Liver (tissue), 9 donors: ENCODE results near the gene THSD7B.

GRCh38 chr2:136384507-136384929 is 266.6 kb upstream of the CXCR4 start:
- PRO-cap, 5 experiments, result no peak in any of the 5 experiments
- RAMPAGE, long total RNA, 2 experiments, result no peak in any of the 2 experiments
- RRBS, result no CpG with 5 or more reads among the region's 2 CpGs

DNA sequence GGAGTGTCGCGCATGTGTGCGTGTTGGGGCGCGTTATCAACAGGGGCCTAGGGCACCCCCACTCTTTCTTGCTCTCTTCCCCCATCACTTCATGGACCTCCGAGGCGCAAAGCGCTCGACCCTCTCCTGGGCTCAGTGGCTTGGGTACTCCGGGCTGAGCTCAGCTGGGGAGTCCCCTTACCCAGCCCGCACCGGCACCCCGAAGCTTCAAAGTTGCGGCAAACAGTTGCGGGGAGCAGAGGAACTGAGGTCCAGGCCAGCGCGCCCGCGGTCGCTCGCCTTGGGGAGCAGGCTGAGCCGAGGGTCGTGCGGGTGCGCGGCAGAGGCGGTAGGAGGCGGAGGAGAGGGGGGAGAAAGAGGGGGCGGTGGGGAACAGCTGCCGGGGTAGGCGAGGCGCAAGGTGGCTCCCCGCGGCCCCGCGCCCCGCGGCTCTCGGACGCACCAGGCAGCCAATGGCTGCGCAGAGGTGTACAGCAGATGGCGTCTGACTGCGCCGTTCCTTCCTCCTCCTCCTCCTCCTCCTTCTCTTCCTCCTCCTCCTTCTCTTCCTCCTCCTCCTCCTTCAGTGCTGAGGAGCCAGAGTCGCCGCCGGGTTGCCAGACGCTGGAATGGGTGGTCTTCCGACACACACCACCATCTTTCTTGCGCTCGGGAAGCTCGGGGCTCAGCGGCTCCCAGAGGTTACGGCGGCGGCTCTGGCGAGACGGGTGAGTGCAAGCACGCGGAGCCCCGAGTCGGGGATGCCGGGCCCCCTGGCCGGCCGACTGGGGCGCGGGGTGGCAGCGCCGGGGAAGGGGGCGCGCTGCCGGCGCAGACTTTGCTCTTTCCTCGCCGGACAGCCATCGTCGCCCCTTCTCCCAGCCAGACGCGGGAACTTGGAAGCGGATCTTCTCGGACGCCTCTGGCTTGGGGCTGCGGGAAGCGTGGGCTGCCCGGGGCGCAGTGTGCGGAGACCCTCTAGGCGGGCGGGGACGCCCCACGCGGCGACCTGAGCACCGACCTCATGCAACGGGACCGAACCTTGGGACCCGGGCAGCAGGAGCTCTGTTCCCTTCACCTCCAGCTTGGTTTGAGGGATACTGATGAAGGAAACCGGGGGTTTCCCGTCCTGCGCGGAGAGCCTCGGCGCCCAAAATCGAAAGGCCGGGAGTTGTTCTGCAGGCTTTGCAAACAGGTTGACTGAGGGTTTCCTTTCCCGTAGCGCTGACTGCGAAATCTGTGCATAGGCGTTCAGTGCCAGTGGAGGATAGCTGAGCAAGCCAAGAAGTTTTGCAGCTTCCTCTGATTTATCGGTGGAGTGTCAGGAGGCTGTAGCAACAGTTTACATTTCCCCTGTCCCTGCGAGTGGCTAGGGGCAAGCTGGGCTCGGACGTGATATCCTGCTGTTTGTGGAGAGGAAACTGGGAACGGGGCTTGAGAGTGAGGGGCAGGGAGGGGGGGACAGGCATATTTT is at the start of gene THSD7B:
TSS of gene THSD7B (plus strand) at position 565 of the 1,453 bp plus-strand sequence.
- PRO-cap, 5 experiments, result peak in 1 of 5 experiments; most common plus-strand start position 565 of the sequence (in 1)
- RAMPAGE, long total RNA, 2 experiments, result no peak in any of the 2 experiments
- RRBS, result 4% methylated on average over 26 of the region's 114 CpGs

DNA sequence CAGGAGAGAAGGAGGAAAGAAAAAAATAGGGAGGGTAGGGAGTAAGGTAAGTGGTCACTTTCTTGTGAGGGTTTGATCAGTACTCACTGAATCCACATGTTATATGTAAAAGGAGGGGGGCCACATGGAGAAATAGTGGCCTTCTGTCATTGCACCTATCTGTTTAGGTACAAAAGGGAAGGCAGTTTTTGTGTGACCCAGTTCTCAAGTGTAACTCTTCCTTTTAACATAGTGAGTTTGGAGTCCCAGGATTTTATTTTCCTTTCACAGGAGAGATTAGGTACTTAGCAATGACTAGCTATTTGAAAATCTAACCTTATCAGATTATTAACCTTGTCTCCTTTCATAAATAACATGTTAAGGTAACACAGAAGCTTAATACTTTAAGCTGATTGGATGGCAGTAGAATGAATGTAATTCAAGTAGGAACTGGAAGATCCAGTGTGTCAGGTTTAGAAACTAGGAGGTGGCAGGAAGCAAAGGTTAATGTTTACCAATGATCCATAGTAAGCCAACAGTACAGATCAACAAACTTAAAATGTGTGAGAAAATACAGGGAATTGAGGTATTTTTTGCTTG is 11.1 kb downstream of the HNMT start:
- PRO-cap, 5 experiments, result no peak in any of the 5 experiments
- RAMPAGE, long total RNA, 2 experiments, result no peak in any of the 2 experiments

GRCh38 chr2:138274541-138274960 is 227.0 kb upstream of the SPOPL start:
- PRO-cap, 5 experiments, result no peak in any of the 5 experiments
- RAMPAGE, long total RNA, 2 experiments, result no peak in any of the 2 experiments
- RRBS, result no CpG with 5 or more reads among the region's 2 CpGs

DNA sequence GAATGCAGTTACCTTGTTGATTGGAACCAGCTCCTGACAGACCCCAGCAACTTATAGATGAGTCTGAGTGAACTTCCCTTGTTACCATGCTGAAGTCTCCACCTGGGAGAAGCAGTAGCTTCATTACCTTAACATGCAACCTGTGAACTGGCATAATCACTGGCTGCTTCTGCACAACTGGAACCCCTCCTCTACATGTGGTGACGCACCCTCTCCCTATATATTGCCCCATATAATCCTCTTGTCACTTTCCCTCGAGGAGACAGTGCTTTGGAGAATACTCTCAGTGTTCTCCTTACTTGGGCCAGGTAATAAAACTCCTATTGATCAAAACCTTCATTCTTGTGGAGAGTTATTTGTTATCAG is 226.2 kb upstream of the SPOPL start:
- PRO-cap, 5 experiments, result no peak in any of the 5 experiments
- RAMPAGE, long total RNA, 2 experiments, result no peak in any of the 2 experiments
- RRBS, result no CpG with 5 or more reads among the region's 2 CpGs

DNA sequence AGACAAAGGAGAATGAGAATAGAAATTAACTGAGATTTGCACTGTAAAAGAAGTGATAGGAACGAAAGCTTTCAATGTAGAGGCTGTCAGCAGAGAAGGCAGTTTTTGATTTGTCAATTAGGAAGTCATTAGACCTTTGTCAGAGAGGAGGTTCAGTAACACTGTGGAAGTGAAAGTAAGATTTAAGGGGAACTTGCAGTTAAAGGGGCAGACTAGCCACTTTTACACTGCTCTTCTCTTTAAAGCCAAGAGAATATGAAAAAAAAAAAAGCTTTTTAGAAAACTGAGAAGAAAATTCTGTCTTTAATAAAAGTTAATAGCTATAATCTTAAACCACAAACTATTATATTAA is 11.5 kb upstream of the KYNU start:
- PRO-cap, 5 experiments, result peak in 4 of 5 experiments; most common plus-strand start position 185 of the sequence (in 4); most common minus-strand start position 107 of the sequence (in 2)
- RAMPAGE, long total RNA, 2 experiments, result no peak in any of the 2 experiments
- RRBS, result no CpG with 5 or more reads among the region's 1 CpG

- PRO-cap, 5 experiments, result no peak in any of the 5 experiments
- RAMPAGE, long total RNA, 2 experiments, result no peak in any of the 2 experiments
- RRBS, result no CpG with 5 or more reads among the region's 16 CpGs
Measured at GRCh38 chr2:142930994-142931425, 53.5 kb downstream of the KYNU start.

DNA sequence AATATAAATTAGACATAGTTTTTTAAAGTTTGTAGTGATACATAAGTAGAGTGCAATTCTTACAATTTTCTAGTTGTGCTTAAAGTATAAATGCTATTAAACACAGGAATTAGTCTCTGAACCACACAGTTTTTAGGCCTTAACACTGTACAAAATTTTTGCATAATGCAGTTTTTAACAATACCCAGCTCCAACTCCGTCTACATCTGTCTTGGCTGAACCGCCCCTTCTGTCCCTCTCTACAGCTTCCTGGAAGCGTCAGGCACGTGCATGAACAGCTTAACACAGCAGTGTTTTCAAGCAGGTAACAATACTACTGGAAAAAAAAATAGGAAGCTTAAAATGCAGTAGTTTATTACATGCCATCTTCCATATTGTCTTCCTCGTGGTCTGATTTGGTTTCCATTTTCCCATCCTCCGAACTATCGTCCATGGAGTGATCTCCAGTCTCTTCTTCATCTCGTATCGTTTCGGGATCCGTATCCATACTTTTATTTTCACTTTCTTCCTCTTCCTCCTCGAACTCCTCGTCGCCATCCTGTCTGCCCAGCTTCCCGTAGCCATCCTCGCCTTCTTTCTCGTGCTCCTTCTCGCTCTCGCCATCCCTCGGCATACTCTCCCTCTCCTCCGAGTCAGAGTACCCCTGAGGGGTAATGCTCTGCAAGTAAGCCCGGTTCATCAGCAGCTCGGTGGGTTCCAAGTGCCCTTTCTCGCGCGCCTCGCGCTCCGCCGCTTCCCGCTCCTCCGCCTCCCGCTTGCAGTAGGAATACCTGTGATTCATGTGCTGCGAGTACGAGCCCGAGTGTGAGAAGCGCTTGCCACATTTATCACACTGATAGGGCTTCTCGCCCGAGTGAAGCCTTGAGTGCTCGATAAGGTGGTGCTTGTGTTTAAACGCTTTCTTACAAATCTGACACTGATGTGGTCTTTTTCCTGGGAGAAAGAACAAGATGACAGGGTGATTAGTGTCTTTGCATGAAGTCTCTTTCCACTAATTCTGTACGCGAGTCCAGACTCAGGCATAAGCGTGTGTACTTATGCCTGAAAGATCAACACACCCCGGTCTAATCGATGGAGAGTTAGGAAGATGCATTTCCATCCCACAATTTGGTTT is 57.1 kb upstream of the GTDC1 start:
- PRO-cap, 5 experiments, result no peak in any of the 5 experiments
- RAMPAGE, long total RNA, 2 experiments, result no peak in any of the 2 experiments
- RRBS, result no CpG with 5 or more reads among the region's 46 CpGs

DNA sequence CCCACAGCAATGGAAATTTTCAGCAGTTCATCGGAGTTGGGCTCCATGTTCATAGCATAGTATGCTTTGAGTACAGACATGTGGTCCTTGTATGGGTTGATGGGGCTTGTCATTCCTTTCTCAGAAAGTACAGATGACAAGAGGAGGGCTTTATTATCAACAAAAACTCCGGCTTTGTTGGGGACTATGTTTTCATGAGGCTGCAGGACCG is 66.7 kb upstream of the GTDC1 start:
- PRO-cap, 5 experiments, result no peak in any of the 5 experiments
- RAMPAGE, long total RNA, 2 experiments, result no peak in any of the 2 experiments
- RRBS, result no CpG with 5 or more reads among the region's 3 CpGs

GRCh38 chr2:144413901-144415325 is 82.1 kb upstream of the GTDC1 start:
- PRO-cap, 5 experiments, result no peak in any of the 5 experiments
- RAMPAGE, long total RNA, 2 experiments, result no peak in any of the 2 experiments
- RRBS, result no CpG with 5 or more reads among the region's 9 CpGs

- PRO-cap, 5 experiments, result no peak in any of the 5 experiments
- RAMPAGE, long total RNA, 2 experiments, result no peak in any of the 2 experiments
- RRBS, result no CpG with 5 or more reads among the region's 5 CpGs
Measured at GRCh38 chr2:144420791-144421513, 88.6 kb upstream of the GTDC1 start.

GRCh38 chr2:144435732-144436381 is 84.1 kb downstream of the ZEB2 start:
- PRO-cap, 5 experiments, result no peak in any of the 5 experiments
- RAMPAGE, long total RNA, 2 experiments, result no peak in any of the 2 experiments
- RRBS, result no CpG with 5 or more reads among the region's 6 CpGs

- PRO-cap, 5 experiments, result no peak in any of the 5 experiments
- RAMPAGE, long total RNA, 2 experiments, result no peak in any of the 2 experiments
- RRBS, result no CpG with 5 or more reads among the region's 3 CpGs
Measured at GRCh38 chr2:144455804-144456490, 64.0 kb downstream of the ZEB2 start.

DNA sequence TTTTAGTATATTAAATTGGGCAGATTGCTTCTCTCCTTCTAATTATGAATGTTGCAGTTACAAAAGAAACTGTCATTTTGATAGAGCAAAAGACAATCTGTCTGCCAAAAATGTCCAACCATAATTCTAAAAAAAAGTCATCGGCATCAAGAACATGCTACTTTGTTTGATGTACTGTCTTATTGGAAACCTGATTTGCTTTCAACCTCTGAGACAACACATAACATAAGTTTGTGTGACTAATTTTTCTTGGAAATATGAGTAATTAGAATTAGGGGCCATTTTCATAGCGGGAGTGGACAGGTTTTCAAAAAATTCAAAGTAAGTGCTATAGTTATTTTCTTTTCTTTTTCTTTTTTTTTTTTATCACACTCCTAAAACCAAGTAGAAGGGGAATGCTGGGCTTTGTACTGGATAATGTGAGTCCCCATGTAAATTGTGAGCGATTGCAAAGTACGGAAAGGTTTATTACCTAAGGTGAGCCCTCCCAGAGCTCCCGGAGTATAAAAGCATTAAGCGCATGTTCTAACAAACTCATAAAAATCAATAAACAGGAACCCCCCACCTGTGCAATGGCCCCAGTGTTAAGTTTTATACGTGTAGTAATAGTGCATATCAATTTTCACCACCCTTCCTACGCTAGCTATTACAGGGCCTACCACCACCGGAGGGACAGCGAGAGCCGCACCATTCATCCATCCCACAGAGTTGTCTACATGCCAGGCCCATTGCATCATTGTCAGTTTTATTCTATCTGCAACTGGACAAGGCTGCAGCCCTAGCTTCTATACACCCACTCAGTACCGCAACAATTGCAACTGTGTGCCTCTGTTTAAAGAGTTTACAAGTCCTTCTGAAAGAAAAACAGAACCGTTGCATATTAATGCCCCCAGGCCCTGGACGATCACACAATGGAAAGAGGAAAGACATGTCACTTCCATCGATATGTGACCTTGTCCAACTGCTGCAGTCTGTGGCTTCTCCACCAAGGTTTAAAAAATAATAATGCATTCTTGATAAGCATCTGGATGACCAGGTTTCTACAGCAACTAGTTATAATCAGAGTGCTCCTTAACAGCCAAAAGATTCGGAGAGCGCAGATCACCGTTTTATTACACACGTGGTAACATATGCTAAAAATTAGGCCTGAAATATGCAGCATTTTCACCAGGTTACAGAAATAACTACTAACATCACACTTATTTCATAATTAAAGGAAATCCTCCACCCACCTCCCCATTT is 58.8 kb downstream of the ZEB2 start:
- PRO-cap, 5 experiments, result no peak in any of the 5 experiments
- RAMPAGE, long total RNA, 2 experiments, result no peak in any of the 2 experiments
- RRBS, result no CpG with 5 or more reads among the region's 19 CpGs

- PRO-cap, 5 experiments, result no peak in any of the 5 experiments
- RAMPAGE, long total RNA, 2 experiments, result no peak in any of the 2 experiments
- RRBS, result no CpG with 5 or more reads among the region's 11 CpGs
Measured at GRCh38 chr2:144465720-144466302, 54.1 kb downstream of the ZEB2 start.

- PRO-cap, 5 experiments, result no peak in any of the 5 experiments
- RAMPAGE, long total RNA, 2 experiments, result no peak in any of the 2 experiments
- RRBS, result no CpG with 5 or more reads among the region's 2 CpGs
Measured at GRCh38 chr2:144483186-144483570, 36.7 kb downstream of the ZEB2 start.

DNA sequence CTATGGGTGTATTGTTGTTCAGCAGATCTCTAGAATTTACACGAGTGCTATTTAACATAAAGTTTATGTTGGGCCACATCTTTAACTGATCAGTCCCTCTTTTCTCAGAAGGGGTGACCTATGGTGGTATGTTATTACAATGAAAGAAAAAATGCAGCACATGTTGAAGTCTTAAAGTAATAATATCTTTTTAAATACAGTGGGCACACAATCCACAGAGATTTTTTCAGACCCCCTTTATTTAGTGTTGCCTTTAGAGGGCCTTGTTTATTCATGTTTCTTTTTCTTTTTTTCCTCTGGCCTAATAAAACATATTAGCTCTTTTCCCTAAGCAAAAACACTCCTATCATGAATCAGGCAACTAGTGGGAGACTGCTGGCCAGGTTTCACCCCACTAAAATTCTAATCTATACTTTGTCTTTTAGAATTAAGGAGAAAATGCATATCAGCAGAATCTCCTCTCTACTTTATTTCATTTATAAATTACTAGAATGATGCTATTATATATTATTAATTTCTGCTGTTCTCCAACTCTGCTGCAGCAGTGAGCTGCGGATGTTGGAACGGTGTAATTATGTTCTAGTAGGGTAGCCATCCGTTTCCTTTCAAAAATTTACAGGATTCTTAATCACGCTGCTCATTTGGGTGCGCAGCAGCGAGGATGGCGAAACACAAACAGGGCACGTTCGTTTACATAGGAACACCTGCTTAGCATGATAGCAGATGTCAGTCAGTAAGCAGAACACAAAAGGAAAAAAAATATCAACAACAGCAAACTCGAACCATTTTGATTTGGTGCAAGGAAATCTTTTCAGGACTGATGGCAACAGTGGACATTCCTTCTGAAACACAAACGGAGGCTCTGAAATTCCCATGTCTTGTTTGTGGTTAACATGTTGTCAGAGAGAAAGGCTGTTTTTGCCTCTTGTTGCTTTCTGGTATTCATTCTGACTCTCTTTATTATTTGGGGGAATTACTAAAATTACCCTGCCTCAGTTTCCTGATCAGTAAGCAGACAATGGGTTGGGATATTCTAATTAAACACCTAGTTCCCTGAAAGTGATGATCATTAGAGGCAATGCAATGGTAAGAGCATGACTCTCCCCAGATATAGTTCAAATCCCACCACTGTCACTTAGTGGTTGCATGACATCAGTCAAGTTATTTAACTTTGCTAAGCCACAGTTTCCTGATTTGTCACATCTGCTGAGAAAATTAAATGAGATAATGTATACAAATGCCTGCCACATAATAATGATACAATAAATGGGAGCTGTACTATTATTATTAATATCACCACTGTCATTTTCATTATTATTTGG is 30.4 kb downstream of the ZEB2 start:
- PRO-cap, 5 experiments, result no peak in any of the 5 experiments
- RAMPAGE, long total RNA, 2 experiments, result no peak in any of the 2 experiments
- RRBS, result no CpG with 5 or more reads among the region's 12 CpGs

- PRO-cap, 5 experiments, result no peak in any of the 5 experiments
- RAMPAGE, long total RNA, 2 experiments, result no peak in any of the 2 experiments
- RRBS, result no CpG with 5 or more reads among the region's 10 CpGs
Measured at GRCh38 chr2:144496609-144497859, 22.9 kb downstream of the ZEB2 start.

- PRO-cap, 5 experiments, result no peak in any of the 5 experiments
- RAMPAGE, long total RNA, 2 experiments, result no peak in any of the 2 experiments
- RRBS, result no CpG with 5 or more reads among the region's 7 CpGs
Measured at GRCh38 chr2:144500275-144501235, 19.4 kb downstream of the ZEB2 start.

DNA sequence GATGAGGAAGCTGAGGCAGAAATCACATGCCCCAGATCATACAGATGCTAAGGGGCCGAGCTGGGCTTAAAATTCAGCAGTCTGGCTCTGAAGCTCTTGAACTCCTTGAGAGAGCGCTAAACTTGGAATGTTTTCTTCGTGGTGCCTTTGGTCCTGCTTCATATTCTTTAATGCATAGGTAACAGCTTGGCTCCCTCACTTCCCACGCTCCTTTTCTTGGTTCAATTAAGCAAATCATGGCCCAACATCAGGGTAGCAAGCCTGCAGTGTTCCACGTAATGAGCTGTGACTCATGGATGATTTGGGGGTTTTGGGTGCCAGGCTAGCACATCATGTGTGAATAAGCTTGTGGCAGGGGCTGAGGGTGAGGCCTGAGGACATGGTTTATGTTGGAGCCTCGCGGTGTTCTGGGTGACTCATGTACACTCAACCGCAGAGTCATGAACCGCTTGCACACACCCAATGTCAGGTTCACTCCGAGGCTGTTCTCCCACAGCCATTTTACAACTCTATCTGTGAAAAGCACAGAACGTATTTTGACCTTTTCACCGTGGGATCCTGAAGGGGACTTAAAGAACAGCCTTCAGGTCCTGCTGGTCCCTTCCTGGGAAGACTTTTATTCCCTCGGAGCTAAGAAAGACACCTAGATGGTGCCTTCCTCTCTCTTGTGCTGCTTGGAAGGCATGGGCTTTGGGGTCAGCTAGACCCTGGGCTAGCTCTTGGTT is 139.8 kb upstream of the ZEB2 start:
- PRO-cap, 5 experiments, result peak in 1 of 5 experiments; most common minus-strand start position 227 of the sequence (in 1)
- RAMPAGE, long total RNA, 2 experiments, result no peak in any of the 2 experiments
- RRBS, result no CpG with 5 or more reads among the region's 13 CpGs